Zone of skin (tissue), 1 donor: ENCODE results near the gene NFASC.

GRCh38 chr1:203740650-203741627 is 24.0 kb upstream of the LAX1 start:
- RRBS = no CpG with 5 or more reads among the region's 10 CpGs

DNA sequence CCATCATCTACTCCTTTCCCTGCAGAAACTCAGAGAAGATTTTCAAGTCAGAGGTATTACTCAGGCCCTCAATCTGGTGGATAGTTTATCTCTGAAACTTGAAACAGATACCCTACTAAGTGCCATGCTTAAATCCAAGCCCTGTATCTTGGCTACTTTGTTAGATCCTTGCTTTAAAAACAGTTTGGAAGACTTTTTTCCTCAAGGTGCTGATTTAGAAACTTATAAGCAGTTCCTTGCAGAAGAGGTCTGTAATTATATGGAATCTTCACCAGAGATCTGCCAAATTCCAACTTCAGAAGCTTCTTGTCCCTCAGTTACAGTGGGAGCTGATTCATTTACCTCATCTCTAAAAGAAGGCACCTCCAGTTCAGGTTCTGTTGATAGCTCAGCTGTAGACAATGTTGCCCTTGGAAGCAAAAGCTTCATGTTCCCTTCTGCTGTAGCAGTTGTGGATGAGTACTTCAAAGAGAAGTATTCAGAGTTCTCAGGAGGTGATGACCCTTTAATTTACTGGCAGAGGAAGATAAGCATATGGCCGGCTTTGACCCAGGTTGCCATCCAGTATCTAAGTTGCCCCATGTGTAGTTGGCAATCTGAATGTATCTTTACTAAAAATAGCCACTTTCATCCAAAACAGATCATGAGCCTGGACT is 4.4 kb downstream of the ZBED6 start:
- RRBS = no CpG with 5 or more reads among the region's 1 CpG

- RRBS = no CpG with 5 or more reads among the region's 6 CpGs
Observed at GRCh38 chr1:203802155-203803061, 7.0 kb downstream of the ZBED6 start.

DNA sequence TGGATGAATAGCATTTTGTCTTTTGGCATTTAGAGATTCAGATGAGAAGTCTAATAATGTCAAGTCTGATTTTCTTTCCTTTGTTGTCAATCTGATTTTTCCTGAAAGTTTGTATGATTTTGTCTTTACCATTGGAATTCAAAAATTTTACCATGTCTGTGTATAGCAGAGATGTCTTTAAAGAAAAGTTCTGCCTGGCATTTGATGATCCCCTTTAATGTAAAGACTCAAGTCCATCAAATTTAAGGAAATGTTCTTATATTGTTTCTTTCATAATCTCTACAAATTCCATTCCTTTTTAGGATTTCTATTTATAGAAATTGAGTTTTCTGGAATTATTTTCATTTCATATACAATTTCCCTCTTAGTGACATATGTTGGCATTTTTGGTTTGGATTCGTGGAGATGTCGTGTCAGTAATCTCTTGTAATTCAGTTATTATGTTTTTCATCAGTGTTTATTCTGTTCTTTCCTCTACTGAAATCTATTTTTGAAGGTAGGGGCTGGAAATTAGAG is 12.9 kb downstream of the ZBED6 start:
- RRBS = no CpG with 5 or more reads among the region's 2 CpGs

- RRBS = no CpG with 5 or more reads among the region's 15 CpGs
Observed at GRCh38 chr1:204102026-204102707, 29.3 kb downstream of the SOX13 start.

DNA sequence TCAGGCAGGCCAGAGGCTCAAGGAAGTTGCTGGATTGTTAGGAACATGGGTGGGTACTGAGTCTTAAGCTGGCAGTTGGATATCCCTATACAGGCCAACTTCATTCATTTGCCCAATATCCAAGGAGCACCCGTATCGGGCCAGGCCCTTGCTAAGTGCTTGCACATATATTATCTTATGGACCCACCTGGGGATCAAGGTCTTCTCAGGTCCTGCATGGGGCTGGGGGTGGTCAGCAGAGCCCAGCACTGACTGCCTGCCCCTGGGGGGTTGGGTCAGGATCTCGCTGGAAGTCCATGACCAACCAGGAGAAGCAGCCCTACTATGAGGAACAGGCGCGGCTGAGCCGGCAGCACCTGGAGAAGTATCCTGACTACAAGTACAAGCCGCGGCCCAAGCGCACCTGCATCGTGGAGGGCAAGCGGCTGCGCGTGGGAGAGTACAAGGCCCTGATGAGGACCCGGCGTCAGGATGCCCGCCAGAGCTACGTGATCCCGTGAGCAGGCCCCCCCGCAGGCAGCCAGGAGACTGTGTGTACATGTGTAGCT is 27.4 kb downstream of the ETNK2 start:
- RRBS = 94% methylated on average over 4 of the region's 19 CpGs

DNA sequence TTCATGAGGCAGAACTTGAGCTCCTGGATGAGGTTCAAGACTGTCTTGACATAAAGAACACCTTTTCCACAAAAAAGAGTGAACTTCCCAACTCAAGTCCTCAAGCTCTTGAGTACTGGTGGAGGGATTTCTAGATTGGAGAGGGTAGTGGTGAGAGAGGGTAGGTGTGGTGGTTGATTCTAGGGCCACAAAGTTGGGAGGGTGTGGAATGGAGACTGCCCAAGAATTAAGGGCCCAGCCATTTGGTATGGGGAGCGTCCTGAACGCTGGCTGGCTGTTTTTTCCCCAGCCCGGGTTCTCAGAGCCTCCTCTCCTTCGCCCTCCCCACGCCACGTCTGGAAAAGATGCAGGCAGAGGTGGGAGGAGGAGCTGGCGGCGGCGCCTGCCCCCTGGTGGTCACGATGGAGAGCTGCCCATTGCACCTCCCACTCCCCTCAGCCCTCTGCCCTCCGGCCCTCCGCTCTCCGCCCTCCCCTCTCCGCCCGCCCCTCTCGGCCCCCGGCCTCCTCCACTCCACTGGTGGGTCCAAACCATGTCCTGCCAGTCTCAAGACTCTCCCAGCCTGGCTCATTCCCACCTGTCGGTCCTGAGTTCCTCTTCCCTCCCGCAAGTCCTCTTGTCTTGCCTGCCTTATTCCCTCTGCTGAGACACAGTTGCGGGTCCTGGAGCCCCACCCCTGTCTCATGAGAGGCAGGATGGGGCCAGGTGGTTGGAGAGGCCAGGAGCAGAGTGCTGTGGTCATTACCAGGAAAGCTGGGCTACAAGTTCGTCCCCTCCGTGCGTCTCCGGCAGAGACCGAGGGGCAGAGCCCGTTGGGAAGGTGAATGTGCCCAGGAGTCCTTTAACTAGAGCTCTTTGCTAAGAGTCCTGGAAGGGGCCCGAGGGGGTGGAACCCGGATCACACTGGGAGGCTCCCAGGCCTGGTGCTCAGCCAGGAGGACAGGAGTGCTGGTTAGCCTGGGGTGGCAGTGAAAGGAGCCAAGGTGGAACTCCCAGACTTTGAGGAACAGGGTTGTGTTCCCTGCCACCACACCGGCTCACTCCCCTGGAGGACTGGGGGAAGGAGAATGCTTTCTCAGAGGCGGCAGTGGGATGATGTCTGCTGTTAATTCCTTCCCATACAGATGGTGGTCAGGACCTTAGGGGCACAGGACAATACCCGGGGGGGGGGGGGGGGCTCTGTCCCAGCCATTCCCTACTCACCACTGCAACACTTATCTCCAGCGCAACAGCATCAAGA is 22.6 kb downstream of the ETNK2 start:
- RRBS = 9% methylated on average over 12 of the region's 32 CpGs

DNA sequence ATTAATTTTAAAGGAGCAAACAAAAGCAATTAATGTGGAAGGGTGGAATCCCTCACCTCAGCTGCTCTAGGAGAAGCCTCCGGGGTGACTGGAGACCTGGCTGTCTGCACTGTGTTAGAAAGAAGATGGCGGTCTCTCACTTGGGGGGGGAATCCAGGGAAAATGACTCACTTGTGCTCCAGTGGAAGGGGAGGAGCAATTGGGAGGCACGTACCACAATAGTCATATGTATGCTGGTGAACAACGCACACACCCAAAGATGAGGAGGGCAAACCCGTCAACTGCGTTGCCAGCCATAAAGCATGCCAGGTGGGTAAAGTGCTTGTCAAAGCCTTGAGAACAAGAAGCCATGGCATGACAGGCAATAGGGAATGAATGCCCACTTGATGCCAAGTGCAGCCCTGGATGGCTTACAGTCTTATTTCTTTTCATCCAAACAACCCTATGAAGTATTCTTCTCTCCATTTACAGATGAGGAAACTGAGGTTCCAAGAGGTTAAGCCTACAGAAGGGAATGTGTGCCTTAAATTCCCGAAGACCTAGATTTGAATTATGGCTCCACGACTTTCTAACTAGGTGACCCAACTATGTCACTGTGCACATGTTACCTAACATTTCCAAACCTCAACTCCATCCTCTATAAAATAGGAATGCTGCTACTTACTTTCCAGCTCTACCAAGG is 22.0 kb downstream of the PLEKHA6 start:
- RRBS = no CpG with 5 or more reads among the region's 8 CpGs

GRCh38 chr1:204389618-204390598 is 21.7 kb downstream of the PPP1R15B start:
- RRBS = no CpG with 5 or more reads among the region's 3 CpGs

DNA sequence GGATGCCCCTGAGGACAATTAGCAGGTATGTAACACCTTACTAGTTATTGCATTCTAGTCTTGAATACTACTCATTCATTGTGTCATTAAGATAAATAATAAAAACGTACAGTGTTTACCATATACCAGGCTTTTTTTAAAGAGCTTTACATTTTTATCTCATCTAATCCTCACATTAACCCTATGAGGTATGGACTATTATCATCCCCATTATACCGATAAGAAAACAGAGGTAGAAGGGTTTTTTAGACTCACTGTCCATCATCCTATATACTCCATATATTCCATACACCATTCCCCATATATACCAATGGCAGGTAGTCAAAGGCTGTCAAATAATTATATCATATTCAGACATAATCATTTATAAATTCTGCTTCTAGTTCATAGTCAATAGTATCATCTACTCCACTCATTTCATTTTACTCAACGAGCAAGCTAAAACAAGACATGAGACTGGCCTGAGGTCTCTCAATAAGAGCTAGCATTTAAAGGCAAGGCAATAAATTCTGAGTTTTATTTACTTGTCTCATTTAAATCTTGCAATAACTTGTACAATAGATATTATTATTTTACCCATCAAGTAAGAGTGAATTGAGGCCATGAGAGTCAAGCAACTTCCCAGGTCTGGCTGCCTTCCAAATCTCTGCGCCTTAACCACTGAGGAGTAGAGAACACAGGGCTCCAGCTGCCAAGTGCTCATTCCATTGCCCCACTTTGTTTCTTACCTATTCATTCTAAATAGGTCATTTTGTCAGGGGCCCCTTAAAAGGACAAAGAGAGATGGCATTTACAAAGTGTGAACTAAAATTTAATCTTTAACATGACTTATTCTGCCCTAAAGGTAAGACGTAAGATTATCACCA is 3.8 kb downstream of the PPP1R15B start:
- RRBS = no CpG with 5 or more reads among the region's 5 CpGs

GRCh38 chr1:204424090-204424755 is 12.6 kb upstream of the PPP1R15B start:
- RRBS = no CpG with 5 or more reads among the region's 8 CpGs

- RRBS = no CpG with 5 or more reads among the region's 14 CpGs
Observed at GRCh38 chr1:204442724-204443639, 31.4 kb upstream of the PPP1R15B start.

DNA sequence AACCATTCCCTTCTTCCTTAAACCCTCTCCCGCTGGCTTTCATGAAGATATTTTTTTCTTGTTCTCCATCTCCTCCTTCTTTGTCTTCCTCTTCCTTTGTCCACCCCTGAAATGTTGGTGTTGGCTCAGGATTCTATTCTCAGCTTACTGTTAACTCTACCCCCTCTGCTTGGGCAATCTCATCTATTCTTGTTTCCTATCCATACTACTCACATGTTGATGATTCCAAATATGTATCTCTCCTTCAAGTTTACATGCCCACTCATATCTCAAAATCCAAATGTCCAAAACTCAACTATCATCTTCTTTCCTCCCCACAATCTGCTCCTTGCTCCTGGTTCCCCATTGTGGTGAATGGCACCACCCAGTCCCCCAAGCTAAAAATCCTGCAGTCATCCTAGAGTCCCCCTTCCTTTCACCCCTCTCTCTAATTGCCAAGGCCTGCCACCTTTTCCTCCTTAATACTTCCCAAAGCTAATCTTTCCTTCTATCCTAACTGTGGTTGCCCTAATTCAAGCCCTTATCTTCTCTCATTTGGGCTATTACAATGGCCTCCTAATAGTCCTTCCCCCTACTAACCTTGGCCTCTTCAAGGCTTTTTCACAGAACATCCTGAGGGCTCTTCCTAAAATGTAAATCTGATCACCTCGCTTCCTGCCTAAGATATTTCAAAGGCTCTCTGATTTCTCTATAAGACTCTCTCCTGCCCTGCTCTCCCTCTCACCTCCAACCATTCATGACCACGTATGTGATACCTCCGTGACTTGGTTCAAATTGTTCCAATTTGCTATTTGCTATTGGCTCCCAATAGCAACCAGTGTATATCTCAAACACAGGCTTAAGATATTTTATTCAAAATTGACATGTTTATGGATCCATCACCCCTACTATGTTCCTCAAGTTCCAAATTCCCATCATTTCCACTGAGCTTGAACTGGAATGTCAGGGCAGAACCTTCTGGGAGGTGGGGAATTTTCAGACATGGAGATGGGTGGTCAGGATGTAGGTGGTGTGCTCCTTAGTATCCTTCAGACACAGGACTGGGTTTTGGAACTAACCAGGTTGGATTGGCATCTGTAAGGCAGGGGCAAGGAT is 19.7 kb downstream of the PIK3C2B start:
- RRBS = no CpG with 5 or more reads among the region's 4 CpGs

DNA sequence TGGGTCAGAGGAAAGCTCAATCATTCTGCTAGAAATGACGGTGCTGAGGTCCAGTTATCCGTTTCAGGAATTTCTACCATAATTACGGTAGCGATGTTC is 306 bp upstream of the PIK3C2B start:
- RRBS = no CpG with 5 or more reads among the region's 4 CpGs

DNA sequence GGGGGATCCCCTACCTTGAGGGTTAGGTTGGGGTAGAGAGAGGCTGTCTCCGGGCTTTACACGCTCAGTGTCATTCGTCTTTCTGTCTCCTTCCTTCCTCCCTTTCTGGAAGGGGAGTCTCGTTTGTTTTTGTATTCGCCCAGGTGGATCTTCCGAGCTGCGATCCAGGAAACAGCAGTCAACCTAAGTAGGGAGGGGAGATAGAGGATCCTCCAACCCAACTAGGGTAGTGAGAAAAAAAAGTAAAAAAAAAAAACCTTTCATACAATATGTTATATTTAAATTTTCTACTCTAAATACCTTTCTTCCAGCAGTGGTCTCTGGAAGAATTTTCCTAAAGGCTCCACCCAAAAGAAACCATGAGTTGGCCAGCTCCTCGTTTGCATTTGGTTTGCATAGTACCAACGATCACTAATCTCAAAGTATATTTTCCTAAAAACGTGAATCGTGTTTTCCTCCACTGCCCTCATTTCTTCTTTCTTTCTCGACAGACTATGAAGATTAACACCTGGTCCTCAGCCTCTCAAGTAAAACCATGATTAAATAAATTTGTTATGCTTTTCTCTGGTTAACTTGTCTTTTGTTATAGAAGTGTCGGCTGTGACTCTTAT is 661 bp upstream of the PIK3C2B start:
- RRBS = no CpG with 5 or more reads among the region's 13 CpGs

- RRBS = no CpG with 5 or more reads among the region's 31 CpGs
Observed at GRCh38 chr1:204505978-204506976, 9.9 kb upstream of the MDM4 start.

GRCh38 chr1:204684173-204685280 is 1.0 kb downstream of the LRRN2 start:
- RRBS = 7% methylated on average over 34 of the region's 64 CpGs

DNA sequence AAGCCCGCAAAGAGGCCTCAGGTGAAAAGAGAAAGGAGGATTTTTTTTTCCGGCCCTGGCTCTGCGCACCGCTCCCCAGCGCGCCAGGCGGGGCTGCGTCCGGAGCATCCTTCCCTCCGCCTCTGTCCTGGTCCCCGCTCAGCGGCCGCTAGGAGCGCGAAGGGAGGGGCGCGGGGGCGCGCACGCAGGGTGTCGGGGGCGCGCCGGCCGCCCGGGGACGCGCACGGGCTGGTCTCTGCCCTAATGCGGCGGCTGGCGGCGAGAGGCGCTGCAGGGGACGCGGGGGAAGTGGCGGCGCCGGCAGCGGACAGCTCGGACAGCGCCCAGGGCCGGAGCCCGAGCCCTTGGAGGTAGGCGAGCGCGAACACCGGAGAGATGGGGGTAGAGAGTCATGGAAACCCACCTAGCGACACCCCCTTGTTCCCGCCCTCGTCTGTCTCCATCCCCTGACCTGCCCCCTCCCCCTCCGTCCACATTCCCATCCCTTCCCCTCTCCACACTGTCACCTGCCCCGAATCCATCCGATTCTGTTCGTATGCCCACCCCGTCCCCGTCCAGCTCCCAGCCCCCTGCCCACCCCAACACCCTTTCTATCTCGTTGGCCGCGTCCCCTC is at the start of gene NFASC:
Gene NFASC (plus strand): TSS at position 220 of the 614 bp plus-strand sequence.
- RRBS = 4% methylated on average over 32 of the region's 60 CpGs

- RRBS = no CpG with 5 or more reads among the region's 13 CpGs
Observed at GRCh38 chr1:204870524-204871081, 42.2 kb downstream of the NFASC start.

DNA sequence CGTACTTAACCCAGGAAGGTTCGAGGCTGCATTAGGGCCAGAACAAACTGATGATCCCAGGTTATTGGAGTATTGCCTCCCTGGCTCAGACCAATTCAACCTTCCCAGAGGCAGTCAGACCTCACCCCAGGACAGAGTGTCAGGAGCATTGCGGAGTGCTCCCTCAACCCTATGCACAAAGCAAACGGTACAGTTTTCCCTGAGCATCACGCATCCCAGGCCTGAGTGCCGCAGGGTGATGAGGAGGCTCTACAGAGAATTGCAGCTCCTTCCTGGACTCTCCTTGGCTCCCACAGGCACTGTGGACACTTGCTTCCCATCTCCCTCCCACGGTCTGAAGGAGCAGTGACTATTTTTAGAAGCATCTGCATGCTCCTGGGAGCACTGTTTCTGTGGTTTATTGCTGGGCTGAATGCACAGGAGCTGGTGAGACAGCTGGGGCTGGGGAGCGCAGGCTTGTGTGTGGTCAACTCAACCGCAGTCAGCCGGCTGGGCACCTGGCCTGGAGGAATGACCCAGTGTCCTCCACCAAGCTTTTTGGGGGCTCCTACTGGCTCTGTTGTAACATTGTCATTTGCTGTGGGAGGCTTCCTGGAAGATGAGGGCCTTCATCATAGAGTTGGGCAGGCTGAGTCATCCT is 43.7 kb downstream of the NFASC start:
- RRBS = no CpG with 5 or more reads among the region's 10 CpGs